ENCODE measurements around the genes PADI2 and PADI1.

GRCh38 chr1:16545821-16546285 is 105.3 kb downstream of the NECAP2 start:
- PRO-cap, result no peak

DNA sequence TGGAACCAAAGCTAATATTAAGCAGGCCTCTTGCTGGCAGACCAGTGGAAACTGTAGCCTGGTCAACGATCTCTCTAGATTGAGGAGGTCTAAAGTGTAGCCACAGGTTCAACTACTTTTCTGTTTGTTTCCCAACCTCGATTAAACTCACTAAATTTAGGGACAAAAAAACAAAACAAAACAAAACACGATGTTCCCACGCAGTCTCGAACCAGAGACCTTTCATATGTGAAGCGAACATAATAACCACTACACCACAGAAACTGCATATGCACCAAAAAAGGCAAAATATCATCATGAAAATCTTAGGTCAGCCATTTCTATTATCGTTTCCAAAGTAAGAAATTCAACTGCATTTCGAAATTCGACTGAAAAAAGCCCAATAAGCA is 106.9 kb downstream of the NECAP2 start:
- PRO-cap, result no peak

GRCh38 chr1:16913780-16914373 is 7.9 kb upstream of the CROCC start:
- PRO-cap, result bidirectional peak, plus-strand start at chr1:16914051, minus-strand start at chr1:16913885

DNA sequence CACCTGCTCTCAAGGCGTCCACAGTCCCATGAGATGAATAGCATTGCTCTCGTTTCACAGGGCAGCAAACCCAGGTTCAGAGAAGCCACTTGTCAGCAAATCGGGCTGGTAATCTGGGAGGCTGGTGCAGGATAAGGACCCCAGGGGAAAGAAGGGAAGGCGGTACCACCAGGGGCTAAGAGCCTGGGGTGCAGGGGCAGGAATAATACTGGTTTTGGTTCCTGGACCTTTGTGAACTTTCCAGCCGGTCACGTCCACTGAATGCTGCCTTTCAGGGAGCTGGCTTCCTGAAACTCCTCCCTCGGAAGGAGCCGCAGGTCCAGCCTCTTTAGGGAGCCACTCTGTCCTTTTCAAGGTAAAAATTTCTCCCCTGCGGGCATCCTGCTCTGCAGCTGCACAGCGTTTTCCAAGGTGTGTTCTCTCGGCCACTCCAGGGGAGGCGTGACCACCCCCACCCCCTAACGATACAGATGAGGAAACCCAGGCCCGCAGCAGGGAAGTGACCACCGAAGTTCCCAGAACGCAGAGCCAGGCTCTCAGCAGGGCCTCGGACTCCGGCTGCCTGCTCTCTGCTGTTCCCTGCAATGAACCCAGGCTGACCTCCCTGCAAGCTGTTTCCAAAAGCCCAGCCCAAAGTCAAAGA is 21.5 kb downstream of the PADI2 start:
- PRO-cap, result no peak

GRCh38 chr1:17119236-17120217 is at the start of gene PADI2:
Gene PADI2 (minus strand): TSS chr1:17119451.
- PRO-cap, result unidirectional peak, minus-strand start at chr1:17119453

DNA sequence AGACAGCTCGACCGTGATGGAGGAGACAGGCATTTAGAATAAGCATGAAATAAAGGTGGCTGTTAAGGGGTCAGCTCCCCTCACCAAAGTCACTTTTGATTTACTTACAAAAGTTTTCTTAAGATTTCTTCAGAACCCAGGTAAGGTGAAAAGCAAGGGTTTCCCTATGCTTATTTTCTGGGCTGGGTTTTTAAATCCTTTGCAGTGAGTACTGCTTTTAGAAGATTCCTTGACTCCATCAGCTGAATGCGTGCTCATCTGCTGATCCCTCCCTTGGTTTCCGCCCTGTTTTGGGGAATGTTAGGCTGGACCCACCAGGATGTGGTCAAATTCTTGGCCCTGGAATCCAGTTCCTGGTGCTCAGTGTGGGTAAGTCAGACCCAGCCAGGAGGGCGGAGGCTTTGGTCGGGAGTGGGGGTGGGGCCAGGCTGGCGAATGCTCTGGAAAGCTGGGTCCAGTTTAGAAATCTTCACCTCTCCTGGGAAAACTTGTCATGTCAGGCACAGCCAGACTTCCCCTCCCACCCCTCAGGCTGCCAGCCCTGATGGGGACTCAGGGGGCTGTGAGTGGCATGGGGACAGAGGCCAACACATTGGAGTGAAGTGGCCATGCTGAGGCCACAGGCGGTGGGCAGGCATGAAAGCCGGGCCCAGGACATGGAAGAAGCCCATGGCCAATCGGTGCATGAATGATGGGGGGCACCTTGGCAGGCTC is 15.0 kb upstream of the PADI1 start:
- PRO-cap, result no peak

DNA sequence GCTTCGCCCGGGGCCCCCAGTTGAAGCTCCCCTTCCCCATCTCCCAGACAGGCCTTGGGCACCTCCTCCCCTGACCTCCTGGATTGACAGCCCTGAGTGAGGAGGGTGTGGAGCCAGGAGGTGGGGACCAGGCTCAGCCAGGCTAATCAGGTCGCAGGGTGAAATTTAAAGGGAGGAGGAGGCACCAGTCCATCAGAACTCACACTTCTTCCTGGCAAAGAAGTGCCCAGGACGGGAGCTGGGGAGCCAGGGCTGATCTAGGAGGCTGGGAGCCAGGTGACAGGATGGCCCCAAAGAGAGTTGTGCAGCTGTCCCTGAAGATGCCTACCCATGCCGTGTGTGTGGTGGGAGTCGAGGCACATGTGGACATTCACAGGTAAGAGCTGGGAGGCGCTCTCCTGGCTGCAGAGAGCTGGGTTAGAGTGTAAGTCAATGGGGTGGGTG is at the start of gene PADI1:
Gene PADI1 (plus strand): TSS at position 195 of the 444 bp plus-strand sequence.
- PRO-cap, result no peak

DNA sequence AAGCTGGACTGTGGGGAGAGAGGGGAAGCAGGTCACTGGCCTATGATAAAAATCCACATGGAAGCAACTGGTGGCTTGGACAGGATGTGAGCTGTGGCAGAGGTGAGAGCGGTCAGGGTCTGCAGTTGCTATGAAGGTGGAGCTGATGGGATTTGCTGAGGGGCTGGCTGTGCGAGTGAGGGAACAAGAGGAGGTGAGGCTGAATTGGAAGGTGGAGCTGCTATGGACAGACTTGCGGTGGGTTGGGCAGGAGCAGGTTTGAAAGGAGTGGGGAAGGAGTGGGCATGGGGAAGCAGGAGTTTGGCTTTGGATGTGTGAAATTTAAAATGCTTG is 11.3 kb downstream of the PADI1 start:
- PRO-cap, result no peak

DNA sequence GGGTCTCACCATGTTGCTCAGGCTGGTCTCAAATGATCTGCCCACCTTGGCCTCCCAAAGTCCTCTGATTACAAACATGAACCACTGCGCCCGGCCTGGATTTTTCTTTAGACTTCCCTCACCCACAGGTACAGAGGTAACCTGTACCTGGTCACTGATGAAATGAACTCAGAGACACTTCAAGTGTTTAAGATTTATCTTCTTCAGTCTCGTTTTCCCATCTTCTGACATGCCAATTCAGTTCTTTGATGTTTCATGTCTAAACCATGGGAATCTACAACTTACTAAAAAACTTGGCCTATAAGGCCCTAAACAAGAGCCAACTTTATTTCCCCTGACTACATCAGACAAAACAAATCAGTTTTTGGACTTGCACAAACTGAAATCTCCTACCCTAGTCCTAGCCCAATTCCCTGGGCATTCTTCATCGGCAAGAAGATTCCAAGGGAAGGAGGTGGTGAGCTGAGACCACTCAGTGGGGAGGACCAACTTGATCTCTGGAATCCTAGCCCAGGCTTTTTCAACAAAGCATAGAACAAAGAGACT is 24.6 kb downstream of the RCC2 start:
- PRO-cap, result no peak

GRCh38 chr1:17419534-17420021 is 19.9 kb downstream of the RCC2 start:
- PRO-cap, result no peak

DNA sequence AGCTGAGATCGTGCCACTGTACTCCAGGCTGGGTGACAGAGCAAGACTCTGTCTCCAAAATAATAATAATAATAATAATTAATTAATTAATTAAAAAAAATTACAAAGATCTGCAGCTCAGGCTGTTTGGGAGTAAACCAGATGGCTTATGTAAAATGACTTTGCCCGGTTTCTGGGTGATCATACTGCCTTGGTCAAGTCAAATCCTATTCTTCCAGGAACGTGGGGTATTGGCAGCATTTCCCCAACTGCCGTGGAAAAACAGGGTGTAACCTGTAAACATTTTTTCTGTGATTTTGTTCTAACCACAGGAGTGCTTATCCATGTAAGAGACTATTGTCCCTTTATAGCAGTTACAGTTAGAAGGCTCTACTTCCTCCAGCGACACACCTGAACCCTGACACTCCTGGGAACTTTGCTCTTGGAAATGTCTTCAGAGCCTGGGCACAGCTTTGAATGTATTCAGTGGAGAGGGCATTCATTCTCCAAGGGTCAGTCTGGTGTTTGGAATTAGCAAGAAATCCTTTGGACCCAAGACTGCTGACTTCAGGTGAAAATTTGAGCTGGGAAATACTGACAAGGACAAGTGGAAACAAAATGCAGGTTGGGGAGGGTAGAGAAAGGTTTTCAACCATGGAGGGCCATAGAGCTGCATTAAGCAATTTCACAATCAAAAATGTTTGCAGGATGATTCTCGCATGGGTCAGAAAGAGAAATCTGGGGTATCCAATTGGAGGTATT is 26.4 kb upstream of the ARHGEF10L start:
- PRO-cap, result no peak

DNA sequence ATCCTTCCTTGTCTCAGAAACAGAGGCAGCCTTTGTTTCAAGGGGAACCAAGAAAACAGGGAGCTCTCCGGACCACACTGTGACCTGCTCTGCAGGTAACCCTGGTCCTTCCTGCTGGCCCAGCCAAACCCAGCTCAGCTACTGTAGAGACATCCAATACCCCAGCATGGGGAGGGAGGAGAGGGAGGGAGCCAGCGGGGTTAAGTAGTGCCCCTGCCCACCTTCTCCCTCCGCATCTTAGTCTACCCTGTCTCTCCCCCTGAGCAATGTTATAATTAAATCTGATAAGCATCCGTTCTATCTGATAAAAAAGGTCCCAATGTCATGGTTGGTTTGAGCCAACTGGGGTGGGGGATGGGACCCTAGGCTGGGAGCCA is 14.5 kb upstream of the ARHGEF10L start:
- PRO-cap, result no peak

GRCh38 chr1:17531338-17532544 is 7.8 kb upstream of the ARHGEF10L start:
- PRO-cap, result no peak

- PRO-cap, result no peak
Measured at GRCh38 chr1:17559233-17559776, 19.8 kb downstream of the ARHGEF10L start.

DNA sequence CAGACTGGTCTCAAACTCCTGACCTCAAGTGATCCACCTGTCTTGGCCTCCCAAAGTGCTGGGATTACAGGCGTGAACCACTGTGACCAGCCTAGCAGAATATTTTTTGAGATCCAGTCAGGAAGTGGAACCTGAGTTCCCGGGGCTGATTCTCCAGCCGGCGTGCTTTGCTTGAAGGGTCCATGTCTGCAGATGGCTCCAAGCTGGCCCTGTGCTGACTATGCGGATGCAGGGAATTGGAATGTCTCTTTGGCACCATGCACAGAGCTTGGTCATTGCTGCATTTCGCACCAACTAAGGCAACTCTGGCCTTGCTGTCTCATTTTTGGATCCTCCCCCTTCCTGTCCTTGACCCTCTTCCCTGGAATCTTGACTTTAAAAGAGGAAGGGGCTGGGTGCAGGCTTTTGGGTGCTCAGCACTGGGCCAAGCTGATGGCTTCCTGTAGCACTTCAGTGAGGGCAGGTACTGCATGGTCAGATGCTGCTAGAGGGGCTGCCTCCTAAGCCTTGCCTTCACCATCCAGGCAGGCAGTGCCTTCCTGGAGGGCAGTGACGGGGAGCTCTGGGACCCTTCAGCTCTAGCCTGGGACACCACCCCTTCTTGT is 28.2 kb downstream of the ARHGEF10L start:
- PRO-cap, result no peak

DNA sequence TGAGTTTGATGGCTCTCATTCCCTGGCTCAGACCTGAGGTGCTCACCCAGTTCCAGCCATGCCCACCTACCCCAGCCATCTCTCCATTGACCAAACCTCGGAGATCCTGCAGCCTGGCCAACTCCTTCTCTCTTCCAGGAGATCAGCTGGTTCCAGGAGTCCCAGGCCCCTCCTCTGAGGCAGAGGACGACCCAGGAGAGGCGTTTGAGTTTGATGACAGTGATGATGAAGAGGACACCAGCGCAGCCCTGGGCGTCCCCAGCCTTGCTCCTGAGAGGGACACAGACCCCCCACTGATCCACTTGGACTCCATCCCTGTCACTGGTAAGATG is 47.8 kb downstream of the ARHGEF10L start:
- PRO-cap, result no peak

GRCh38 chr1:17617710-17618145 is 78.2 kb downstream of the ARHGEF10L start:
- PRO-cap, result no peak

GRCh38 chr1:17632196-17633079 is 92.9 kb downstream of the ARHGEF10L start:
- PRO-cap, result no peak

- PRO-cap, result no peak
Measured at GRCh38 chr1:17633724-17634168, 94.2 kb downstream of the ARHGEF10L start.

- PRO-cap, result no peak
Measured at GRCh38 chr1:17648393-17649257, 106.5 kb upstream of the ACTL8 start.